LHCN-M2 (cell line): Measurements from ENCODE around the genes CHKB, ARSA, ACR and RABL2B.

GRCh38 chr22:50497198-50497397 lies 10.4 kb downstream of the LMF2 start:
- RAMPAGE, long total RNA, result no peak

GRCh38 chr22:50542043-50543003 lies 3.4 kb upstream of the KLHDC7B start:
- RAMPAGE, long total RNA, result no peak

GRCh38 chr22:50581987-50583044 lies at the start of gene CHKB:
TSS of gene CHKB (minus strand) at chr22:50582849.
- RAMPAGE, long total RNA, result no peak

DNA sequence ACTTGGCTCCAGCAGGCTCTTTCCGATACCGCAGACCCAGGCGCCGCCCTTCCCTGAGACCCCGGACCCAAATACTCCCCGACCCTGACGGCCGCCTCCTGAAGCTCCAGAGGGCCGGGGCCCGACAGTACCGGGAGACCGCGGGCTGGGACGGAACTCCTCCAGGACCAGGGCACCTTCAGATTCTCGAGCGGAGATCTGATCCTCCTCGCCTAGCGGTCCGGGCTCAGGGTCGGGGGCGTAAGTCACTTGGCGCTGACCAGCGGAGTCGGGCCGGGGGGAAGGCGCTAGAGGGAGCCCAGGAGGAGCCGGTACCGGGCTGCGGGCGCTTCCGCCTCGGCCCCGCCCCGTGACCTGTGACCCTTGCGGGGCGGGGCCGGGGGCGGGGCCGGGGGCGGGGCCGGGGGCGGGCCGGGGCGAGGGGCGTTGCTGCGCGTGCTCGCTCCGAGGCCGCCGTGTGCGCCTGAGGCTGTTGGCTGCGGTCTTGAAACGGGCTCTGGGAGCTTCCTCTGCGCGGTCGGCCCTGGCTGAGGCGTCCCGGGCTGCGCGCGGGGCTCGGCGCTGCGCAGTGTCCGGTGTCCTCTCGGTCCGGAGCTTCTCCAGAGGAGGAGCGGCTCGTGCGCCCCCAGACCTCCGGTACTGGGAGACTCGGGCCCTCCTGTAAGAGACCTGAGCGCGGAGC lies at the start of gene ARSA:
TSS of gene ARSA (minus strand) at position 338 of the 682 bp plus-strand sequence.
- RAMPAGE, long total RNA, result no peak

DNA sequence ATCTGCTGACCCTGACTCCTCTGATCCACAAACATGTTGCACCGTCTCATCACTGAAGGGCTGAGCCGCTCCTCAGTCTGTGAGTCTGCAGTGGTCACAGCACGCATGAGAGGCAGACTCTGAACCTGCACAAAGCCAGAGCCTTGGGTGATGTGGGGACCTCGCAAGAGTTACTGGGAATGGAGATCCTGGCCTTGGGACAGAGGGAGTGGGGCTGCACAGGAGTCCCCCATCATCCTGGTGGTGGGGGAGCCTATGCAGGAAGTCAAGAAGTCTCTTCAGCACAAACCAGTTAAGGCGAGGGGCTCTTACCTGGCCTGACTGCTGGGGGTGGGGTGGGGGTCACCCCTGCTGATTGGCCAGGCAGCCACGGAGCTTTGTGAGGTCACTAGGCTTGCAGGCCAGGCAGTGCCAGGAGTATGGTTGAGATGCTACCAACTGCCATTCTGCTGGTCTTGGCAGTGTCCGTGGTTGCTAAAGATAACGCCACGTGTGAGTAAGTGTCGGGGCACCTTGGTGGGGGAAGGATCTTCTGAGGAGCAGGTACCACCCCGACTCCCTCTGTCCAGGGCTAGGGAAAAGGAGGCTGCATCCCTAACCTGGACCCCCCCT lies at the start of gene ACR:
TSS of gene ACR (plus strand) at position 388 of the 612 bp plus-strand sequence.
- RAMPAGE, long total RNA, result no peak

DNA sequence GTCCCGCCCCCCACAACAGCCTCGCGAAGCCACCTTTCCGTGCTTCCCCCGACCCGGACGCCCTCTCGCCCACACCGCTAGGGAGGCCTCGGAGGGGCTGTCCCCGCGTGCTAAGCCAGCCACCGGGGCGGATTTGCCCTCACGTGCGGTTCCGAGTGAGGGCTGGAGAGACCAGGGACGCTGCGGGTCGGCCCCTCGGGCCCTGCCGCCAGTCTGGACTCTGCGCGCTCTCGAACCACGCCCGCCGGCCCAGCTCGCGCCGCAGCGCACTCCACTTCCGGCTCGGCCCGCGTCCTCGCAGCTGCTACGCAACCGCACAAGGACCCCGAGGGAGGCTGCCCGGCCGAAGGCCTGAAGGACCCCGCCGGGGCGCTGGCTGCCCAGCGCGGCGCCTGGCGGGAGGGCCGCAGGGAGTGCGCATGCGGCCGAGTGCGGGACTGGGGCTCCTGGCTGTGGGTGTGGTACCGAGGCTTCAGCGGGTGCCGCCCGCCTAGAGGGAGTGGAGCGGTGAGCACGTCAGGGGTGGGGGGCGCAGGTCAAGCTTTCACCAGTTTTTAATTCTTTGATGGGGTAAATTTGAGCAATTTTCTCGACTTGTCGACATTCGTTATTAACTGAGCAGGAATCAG lies at the start of gene RABL2B:
TSS of gene RABL2B (minus strand) at position 279 of the 629 bp plus-strand sequence.
- RAMPAGE, long total RNA, result start-site peak on the minus strand centred at position 272 of the sequence, 52 bp wide, 17 reads; start-site peak on the plus strand centred at position 447 of the sequence, 77 bp wide, 420 reads